ENCODE data around the genes ERFL and PSG5.

DNA sequence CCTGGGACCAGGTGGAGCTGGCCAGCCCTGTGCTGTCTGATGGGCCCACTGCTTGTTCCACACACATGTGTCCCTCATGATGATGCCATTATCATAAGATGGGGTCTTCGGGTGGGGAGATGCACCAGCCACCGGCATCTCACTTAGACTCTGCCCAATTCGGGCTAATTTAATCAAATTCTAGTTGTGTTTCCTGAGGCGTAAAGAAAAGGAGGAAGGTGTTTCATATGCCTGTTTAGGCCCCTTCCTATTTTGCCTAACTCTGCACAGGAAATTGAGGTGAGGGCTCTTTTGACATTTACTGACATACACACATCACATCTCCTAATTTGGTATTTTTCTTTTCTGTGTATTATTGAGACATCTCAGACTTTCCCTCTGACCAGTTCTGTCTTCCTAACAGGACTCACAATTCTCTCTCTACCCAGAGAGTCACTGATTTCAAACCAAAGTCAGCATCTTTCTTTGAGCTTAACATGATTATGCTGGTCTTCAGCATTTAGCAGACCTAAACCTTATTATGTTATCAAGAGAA lies 7.9 kb downstream of the CEACAM3 start:
- PRO-cap, result no peak
- RAMPAGE, long total RNA, result no peak

- PRO-cap, result no peak
- RAMPAGE, long total RNA, result no peak
These were observed 3.9 kb downstream of the ARHGEF1 start for GRCh38 chr19:41886758-41887331.

DNA sequence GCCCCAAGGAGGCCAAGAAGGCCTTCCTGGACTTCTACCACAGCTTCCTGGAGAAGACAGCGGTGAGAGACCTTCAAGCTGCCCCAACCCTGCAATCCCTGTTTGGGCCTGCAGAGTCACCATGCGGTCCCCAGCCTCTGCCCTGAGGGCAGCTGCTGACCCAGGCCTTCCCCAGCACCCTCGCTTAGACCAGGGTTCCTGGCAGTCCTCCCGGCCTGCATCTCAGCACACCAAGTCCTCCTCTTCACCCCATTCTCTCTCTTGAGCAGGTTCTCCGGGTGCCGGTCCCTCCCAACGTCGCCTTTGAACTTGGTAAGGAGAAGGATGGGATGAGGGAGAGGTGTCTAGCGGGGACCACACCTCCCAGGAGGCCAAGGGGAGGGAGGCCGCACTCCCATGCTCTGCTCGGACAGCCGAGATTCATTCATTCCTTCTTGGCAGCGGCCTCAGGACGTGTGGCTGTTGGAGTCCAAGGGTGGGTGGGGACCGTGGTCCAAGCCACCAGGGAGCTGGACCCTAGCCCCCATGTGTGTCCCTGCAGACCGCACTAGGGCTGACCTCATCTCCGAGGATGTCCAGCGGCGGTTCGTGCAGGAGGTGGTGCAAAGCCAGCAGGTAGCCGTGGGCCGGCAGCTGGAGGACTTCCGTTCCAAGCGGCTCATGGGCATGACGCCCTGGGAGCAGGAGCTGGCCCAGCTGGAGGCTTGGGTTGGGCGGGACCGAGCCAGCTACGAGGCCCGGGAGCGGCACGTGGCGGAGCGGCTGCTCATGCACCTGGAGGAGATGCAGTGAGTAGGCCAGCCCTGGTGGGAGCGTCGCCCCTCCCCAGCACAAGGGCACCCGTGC lies 9.3 kb downstream of the ARHGEF1 start:
- PRO-cap, result no peak
- RAMPAGE, long total RNA, result no peak

DNA sequence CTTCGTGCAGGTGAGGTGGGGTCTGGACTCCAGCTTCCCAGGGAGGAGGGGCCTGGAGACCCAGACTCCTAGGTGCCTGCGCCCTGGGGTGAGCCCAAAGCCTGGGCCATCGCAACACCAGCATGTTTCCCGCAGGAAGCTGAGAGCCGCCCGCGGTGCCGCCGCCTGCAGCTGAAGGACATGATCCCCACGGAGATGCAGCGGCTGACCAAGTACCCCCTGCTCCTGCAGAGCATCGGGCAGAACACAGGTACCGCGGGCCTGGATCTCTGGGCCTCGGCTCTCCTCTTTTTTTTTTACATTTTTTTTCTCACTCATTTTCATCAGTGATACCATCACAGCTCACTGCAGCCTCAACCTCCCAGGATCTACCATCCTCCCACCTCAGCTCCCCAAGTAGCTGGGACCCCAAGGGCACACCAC lies 19.7 kb downstream of the ARHGEF1 start:
- PRO-cap, result unidirectional peak, minus-strand start at position 167 of the sequence
- RAMPAGE, long total RNA, result no peak

- PRO-cap, result no peak
- RAMPAGE, long total RNA, result no peak
These were observed at the start of gene ERFL for GRCh38 chr19:41927699-41928689. TSS of gene ERFL (minus strand) at chr19:41928449.

DNA sequence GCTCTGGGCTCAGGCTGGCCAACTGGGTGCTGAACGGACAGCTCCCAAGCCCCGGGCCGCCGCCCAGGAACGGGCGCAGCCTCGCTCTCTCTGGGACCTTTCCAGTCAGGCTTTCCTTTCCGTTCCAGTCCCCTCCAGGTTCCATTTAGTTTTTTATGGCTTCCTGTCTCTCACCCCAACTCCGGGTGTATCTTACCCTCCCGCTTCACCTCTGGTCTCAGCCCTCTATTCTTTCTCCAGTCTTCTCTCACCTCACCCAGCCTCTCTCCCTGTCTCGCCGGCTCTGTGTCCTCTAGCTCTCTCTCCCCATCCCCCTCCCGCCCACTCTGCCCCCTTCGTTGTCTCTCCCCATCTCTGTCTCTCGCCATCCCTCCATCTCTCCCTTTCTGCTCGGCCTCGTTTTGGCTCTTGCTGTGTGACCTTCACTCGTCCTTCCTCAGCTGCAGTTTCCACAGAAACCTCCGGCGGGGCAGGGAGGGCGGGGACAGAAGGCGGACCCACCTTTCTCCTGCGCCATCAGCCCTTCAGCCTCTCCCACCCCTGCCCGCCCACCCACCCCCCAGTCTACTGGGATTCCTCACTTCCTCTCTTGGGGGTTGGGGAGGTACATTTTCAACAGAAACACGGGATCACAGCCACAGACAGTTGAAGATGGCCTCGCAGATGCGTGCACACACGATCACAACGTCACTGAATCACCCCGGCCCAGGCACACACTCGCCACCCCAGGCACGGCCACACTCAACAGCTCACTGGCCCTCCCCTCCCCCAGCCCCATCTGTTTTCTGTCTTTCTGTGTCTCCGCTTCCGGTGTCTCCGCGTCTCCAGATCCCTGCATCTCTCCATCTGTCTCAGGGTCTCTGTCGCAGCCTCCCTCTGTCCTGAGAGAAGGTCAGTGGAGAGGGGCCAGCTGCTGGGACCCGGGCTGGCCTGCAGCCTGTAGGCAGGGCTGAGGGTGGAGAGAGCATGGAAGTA lies 3.5 kb upstream of the ATP1A3 start:
- PRO-cap, result no peak
- RAMPAGE, long total RNA, result no peak

DNA sequence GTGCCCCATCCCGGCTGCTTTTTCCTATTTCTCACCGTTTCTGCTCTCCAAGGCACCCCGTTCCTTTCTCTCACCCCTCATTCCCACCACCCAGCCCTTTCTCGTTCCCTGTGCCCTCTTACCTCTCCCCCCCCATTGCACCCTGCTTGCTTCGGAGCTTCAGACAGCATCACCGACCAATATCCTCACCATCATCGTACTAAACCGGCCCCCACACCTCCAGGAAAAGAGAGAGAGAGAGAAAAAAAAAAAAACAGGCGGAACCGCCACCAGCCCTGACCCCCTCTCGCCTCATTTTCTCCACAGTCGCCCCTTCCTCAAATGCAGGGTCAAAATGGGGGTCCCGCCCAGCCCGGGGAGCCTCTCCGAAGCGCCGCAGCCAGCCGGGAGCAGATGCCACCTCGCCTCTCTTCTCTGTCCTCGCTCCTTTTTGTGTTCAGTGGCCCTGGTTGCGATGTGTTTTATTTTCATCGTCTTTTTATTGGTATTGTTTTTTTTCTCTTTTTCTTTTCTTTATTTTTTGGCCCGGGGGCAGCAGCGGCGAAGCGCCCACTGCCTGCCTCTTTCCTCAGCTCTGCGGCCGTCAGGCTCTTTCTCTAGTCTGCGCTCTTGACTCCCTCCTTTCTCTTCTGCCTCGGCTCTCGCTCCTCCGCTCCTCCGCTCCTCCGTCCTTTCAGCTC lies 41.5 kb downstream of the DEDD2 start:
- PRO-cap, result no peak
- RAMPAGE, long total RNA, result no peak

DNA sequence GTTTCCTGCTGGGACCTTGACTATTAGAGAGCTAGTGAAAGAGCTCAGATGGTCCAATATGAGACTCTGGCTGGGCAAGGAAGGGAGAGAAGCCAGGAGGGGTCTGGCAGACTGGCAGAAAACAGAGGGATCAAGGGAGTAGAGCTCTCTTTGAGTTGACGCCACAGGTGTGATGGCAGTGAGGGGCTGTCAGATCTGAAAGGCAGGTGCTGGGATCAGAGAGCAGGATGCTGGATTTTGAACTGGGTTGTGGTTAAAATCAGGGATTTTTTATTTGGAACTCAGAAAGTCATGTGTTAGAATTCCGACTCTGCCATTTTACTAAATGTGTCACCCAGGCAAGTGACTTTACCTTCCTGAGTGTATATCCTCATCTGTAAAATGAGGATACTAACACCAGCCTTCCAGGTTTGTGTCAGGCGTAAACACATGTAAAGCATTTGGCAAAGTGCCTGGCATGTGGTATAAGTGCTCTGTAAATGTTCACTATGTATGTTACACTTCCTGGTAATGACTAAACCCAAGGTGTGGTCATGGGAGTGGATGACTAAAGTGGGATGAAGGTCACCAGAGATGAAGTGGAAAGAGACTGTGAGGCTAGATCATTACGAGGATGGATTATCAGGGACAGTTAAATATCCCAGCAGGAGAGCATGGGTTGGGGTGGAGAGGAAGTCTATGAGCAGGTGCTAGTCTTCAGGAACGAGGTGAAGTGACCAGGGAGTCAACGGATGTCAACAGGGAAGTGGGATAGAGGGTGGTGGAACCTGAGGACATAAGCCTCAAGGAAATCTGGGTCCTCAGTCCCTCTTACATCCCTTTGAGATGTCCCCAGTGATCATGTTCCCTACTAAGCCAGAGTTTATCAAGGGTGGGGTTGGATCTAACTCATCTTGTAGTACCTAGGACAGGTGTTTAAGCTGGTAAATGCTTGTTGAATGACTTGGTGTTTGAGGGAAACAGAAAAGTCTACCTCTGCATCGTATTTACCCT lies 25.6 kb downstream of the DEDD2 start:
- PRO-cap, result no peak
- RAMPAGE, long total RNA, result no peak

DNA sequence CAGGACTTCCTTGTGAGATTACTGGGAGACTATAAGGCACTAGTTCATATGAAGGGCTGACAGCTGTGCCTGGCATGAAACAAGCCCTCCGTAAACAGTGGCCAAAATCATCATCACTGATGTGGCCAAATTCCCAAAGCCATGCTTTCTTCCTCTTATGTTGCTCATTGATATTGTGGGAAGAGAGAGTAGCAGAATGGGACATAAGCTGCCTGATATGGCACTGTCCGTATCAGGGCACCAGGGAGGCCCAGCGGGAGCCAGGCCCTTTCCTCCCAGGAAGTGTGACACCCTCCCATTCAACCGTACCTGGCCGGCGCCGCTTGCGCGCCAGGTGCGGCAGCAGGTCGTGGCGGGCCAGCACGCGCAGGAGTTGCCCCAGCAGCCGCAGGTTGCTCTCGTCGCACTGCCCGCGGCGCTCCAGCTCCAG lies 1.1 kb downstream of the DEDD2 start:
- PRO-cap, result unidirectional peak, plus-strand start at position 406 of the sequence
- RAMPAGE, long total RNA, result start-site peak on the minus strand centred at position 213 of the sequence, 545 bp wide, 24 reads

GRCh38 chr19:42225724-42226698 lies 5.9 kb downstream of the ZNF526 start:
- PRO-cap, result no peak
- RAMPAGE, long total RNA, result no peak

- PRO-cap, result no peak
- RAMPAGE, long total RNA, result no peak
These were observed 8.6 kb downstream of the GSK3A start for GRCh38 chr19:42233578-42234461.

DNA sequence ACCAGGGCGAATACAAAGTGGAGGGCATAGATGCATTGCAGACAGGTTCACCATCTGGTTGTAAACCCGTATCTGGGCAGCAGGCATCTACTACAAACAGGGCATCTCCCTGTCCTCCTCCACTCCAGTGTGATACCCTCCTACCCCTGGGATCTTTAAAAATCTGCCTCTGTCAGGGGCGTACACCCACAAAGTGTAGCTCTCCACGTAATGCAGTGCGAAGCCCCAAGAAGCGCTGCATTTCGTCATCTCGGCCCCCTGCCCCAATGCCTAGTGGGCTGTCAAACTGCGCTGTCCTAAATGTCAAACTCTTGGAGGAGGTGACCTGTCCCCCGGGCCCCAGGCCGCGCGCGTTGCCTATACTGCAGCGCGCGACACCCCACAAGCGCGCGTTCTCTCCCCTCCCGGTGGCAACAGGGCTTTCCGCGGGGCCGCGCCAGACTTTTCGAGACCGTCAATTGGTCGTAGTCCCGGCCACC lies 1.2 kb upstream of the CIC start:
- PRO-cap, result bidirectional peak, plus-strand start outside the sequence, minus-strand start at position 415 of the sequence
- RAMPAGE, long total RNA, result no peak

DNA sequence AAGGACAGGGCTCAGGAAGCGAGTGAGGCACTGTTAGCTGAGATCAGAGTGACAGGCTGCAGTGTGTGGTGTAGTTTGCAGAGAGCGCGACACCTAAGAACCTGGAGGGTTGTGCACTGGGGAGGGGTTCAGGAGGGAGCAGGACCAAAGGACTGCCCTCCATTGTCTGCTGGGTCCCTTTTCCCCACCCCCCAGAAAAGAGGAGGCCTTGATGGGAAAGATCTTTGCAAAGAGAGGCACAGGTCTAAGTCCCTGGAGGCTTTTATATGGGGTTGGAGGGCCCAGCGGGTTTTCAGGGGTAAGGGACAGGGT lies 16.0 kb downstream of the CIC start:
- PRO-cap, result no peak
- RAMPAGE, long total RNA, result no peak

DNA sequence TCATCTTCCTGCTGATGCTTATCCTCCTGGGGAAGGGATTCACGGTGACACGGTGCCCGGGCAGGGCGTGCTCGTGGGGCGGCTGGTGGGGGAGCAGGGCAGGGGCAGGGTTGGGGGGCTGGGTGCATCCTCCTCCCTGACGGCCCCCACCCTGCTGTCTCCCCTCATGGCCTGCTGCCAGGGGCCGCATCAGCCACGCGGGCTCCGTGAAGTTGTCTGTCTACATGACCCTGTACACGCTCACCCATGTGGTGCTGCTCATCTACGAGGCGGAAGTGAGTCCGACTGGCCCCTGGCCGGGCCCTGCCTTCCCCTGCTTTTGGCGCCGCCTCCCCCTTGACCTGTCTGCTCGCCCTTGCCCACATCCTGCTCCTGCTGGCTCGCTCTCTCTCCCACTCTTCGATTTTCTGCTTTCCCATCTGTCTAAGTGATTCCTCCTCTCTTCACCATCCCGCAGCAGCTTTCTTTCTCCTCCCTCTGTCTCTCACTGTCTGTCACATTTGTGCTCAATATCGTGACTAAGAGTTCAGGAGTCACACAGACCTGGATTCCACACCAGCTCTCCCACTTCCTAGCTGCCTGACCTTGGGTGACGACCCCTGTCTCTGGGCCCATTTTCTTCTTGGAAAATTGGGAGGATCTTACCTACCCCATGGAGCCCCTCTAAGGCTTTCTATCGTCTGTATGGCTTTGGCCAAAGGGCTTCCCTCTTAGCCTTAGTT lies 3.7 kb downstream of the TMEM145 start:
- PRO-cap, result no peak
- RAMPAGE, long total RNA, result no peak

- PRO-cap, result bidirectional peak, plus-strand start at chr19:42397176, minus-strand start at chr19:42396909
- RAMPAGE, long total RNA, result no peak
These were observed 6.6 kb upstream of the CNFN start for GRCh38 chr19:42396812-42397006.

DNA sequence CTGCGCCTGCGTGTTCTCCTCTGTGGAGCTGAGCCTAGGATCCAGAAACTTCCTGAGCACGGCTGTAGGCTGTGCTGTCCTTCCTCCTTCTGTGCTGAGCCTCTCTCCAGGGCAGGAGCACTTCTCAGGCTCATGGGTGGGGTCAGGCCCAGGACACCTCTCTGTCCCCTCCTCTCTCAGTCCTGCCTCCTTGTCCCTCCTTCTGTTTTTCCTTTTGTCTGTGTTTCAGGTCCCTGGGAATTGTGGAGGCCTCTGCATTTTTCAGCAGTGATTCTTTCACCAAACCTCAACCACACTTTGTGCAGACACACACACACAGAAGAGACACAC lies at the start of gene PSG5:
TSS of gene PSG5 (minus strand) at position 126 of the 330 bp plus-strand sequence.
- PRO-cap, result no peak
- RAMPAGE, long total RNA, result no peak

DNA sequence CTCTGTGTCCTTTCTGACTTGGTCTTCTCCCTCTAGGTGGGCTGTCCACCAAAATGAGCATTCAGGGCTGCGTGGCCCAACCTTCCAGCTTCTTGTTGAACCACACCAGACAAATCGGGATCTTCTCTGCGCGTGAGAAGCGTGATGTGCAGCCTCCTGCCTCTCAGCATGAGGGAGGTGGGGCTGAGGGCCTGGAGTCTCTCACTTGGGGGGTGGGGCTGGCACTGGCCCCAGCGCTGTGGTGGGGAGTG lies 8.5 kb downstream of the CD177 start:
- PRO-cap, result no peak
- RAMPAGE, long total RNA, result no peak

GRCh38 chr19:43501545-43502036 lies 3.0 kb downstream of the PHLDB3 start:
- PRO-cap, result no peak
- RAMPAGE, long total RNA, result no peak

GRCh38 chr19:43545660-43546302 lies 12.8 kb downstream of the ZNF575 start:
- PRO-cap, result no peak
- RAMPAGE, long total RNA, result no peak

- PRO-cap, result no peak
- RAMPAGE, long total RNA, result no peak
These were observed 4.3 kb downstream of the PINLYP start for GRCh38 chr19:43579912-43580270.

All from vagina (tissue), 1 donor.